ENCODE measurements around a stretch of chr16.

GRCh38 chr16:89966848-89967868 lies 18.6 kb downstream of the DEF8 start:
- RAMPAGE, long total RNA = no peak
- RRBS = no CpG with 5 or more reads among the region's 16 CpGs
PRO-cap:
- standard = no peak
- CoPRO, capped RNA only, 2 experiments = no peak in any of the 2 experiments
- CoPRO, capped and uncapped RNA, 2 experiments = no peak in any of the 2 experiments
- CoPRO, uncapped RNA only, 2 experiments = no peak in any of the 2 experiments
CAGE:
- cytosol, long polyA plus RNA = no peak
- long polyA plus RNA = no peak
- nucleolus, long total RNA = no peak
- nucleus, long polyA plus RNA = no peak

Data from K562 (cell line).